Progenitor cell of endocrine pancreas (in vitro differentiated cells): ENCODE results near the genes ZNF626, ZNF430 and ZNF730.

- PRO-cap, result no peak
Measured at GRCh38 chr19:20284473-20284722, 117.4 kb downstream of the ZNF486 start.

DNA sequence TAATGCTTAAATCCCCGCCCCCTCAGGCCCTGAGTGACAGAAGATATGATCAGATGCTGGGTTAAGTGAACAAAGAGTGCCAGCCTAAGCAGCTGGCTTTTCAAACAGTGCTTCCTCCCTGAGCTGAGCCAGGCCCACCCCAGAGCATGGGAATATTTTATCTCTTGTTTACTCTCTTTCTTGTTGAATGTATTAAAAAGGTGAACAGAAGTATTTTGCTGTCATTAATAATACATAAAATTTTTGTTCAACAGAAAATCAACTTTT is 221 bp upstream of the ZNF737 start:
- PRO-cap, result no peak

GRCh38 chr19:20612625-20612817 is 46.9 kb upstream of the ZNF737 start:
- PRO-cap, result no peak

- PRO-cap, result bidirectional peak, plus-strand start at chr19:20661163, minus-strand start at chr19:20661240; bidirectional peak, plus-strand start at chr19:20661324, minus-strand start at chr19:20661571
Measured at GRCh38 chr19:20660931-20661957, at the start of gene ZNF626. TSS of gene ZNF626 (minus strand) at chr19:20661571.

DNA sequence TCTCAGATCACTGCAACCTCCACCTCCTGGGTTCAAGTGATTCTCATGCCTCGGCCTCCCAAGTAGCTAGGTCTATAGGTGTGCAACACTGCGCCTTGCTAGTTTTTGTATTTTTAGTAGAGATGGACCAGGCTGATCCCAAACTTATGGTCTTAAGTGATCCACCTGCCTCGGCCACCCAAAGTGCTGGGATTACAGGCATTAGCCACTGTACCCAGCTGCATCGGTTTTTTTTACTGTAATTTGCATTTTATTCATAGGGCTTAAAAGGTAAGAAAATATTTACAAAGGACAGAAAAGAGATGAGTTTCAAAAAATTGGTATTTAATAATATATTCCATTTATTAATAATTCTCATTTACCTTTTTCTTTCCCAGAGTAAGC is 6.2 kb upstream of the ZNF626 start:
- PRO-cap, result no peak

DNA sequence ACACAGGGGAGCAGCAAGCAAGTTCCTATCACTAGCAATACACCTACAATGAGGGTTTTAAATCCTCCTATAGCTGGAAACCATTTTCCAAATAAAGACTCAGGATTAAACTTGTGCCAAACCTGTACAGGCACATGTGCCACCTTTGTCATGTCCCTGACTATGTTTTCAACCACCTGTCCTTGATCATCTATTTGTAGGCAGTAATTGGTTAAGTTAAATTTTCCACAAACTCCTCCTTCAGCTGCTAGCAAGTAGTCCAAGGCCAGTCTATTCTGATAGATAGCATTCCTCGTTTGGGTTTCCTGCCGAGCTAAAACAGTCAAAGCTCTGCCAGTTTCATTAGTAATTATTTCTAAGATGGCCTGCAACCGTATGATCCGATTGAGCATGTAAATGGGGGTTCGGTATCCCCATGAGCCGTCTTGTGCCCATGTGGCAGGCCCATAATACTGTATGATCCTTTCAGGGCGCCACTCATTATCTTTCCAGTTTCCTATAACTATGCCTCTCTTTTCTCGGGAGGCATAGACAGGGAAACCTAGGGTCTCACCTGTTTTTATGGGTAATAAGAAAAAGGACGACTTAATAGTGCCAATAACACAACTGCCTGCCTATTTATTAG is 28.5 kb upstream of the ZNF66 start:
- PRO-cap, result no peak

DNA sequence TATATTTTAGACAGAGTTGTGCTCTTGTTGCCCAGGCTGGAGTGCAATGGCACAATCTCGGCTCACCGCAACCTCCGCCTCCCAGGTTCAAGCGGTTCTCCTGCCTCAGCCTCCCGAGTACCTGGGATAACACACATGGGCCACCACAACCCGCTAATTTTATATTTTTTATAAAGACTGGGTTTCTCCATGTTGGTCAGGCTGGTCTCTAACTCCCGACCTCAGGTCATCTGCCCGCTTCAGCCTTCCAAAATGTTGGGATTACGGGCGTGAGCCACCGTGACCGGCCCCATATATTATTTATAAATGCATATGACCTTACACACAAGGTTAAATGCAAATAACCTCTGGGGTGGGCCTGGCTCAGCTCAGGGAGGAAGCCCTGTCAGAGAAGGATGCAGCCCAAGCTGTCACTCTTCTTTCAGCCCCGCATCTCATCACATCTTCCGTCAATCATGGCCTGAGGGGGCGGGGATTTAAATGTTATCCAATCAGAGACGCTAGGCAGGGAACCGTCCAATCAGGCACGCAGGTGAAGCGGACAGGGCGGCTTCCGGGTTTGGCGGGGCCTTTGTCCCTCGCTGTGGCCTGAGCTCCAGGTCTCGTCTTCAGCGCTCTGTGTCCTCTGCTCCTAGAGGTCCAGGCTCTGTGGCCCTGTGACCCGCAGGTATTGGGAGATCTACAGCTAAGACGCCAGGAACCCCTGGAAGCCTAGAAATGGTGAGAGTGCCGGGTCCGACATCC is at the start of gene ZNF430:
Gene ZNF430 (plus strand): TSS at position 574 of the 744 bp plus-strand sequence.
- PRO-cap, result bidirectional peak, plus-strand start at position 574 of the sequence, minus-strand start at position 650 of the sequence

GRCh38 chr19:21593753-21594309 is 88.4 kb downstream of the ZNF429 start:
- PRO-cap, result no peak

- PRO-cap, result bidirectional peak, plus-strand start at chr19:21851801, minus-strand start at chr19:21851731; bidirectional peak, plus-strand start at chr19:21852215, minus-strand start at chr19:21852016
Measured at GRCh38 chr19:21851261-21852496, 15.7 kb upstream of the ZNF43 start.

DNA sequence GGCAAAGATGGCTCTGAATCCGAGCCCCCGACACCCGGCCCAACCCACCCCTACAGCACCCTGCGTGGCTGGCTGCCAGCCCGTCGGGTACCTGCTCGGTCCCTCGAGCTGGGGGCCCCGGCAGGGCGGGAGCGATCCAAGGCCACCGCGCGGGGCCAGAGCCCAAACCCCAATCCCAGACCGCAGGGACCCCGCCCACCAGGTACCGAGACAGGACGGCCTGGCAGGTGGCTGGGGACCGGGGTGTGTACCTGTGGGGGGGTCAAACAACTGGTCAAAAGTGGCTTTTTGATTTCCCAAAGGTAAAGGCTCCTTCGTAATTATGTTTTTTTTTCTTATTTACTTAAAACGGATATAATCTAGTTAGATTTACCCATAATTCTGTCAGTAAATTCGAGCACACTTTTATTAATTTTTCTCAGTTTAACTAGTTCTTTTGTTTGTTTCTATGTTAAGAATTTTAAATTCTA is 6.4 kb upstream of the ZNF98 start:
- PRO-cap, result no peak

GRCh38 chr19:22596093-22596541 is 38.0 kb upstream of the ZNF492 start:
- PRO-cap, result no peak

GRCh38 chr19:22694656-22694981 is 60.5 kb downstream of the ZNF492 start:
- PRO-cap, result no peak

DNA sequence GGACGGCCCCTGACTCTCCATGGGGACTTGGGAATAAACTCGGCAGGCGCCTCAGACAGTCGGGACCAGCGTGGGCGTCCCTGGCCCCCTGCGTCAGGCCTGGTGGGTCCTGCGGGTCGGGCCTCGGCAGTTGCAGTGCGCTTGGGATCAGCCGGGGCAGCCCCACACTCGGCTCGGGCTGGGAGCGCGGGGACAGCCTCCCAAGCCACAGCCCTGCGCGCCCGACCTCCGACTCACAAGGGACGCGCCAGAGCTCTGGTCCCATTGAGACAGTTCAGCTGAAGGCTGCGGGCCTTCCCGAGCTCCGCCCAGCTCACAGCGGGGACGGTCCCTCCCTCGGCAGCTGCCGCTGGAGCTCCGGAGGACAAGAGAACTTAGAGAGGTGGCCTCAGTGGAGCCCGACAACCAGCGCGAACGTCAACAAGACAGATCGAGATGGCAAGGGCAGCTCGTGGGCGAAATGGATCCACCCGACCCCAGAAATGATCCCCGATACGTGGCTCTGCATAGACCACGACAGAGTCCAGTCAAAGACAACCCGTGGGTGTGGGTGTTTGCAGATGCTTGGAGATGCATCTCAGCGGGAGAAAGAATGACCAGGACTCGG is 45.6 kb upstream of the ZNF730 start:
- PRO-cap, result no peak

DNA sequence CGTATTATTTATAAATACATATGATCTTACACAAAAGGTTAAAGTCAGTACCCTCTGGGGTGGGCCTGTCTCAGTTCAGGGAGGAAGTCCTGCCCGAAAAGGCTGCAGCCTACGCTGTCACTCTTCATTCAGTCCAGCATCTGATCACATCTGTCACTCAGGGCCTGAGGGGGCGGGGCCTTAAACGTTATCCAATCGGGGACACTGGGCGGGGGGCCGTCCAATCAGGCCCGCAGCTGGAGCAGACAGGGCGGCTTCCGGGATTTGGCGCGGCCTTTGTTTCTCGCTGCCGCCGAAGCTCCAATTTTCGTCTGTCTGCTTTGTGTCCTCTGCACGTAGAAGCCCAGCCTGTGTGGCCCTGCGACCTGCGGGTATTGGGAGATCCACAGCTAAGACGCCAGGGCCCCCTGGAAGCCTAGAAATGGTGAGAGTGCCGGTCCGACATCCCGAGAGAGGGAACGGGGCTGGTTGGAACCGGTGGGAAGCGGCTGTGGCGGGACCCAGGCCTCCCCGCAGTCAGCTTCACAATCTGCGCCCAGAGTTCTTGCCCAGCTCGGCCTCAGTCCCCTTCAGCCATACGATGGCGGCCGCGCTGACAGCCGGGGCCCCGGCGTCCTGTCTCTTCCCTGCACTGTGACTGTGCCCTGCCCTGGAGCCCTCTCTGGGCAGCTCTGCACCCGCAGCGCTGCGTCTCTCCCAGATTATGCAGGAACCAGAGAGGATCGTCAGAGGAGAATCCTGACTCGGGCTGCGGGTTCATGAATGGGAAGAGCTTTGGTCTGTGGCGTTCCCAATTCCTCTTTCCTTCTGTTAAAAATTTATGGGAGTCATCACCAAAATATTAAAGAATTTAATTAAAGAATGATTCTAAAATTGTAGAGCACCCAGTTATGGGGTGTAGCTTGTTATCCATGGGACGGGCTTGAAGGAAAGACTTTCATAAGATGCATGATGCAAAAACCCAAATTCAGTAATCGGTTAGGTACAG is at the start of gene ZNF730:
Gene ZNF730 (plus strand): TSS at position 273 of the 988 bp plus-strand sequence.
- PRO-cap, result unidirectional peak, plus-strand start at position 223 of the sequence; bidirectional peak, plus-strand start at position 303 of the sequence, minus-strand start at position 675 of the sequence

- PRO-cap, result no peak
Measured at GRCh38 chr19:23666065-23666629, 20.9 kb downstream of the ZNF675 start.

DNA sequence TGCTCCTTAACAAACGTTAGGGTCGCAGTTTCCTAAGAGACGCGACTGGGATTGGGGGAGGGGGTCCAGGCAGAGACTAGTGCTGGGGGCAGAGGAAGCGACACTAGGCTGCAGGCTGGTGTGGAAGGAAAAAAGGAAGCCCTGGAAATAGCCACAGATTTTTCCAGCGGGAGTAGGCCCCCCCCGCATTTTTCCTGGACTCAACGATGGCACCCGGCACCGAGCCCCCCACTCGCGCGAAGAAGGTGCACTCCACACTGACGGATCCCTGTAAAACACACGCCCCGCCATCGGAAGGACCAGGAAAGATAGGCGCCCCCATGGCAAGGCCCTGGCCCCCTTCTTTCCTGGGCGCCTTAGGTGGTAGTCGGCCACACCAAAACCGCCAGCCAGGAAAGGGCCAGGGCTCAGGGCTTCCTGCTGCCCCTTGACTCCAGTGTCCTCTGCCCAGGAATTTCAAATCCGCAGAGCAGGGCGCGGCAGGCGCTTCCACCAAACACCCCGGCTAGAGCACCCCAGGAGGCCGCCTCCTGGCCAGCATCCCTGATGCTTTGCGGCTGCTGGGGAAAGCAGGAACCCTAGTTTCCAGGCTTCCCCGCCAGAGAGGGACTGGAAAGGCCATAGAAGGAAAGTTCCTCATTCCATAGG is 57.4 kb downstream of the ZNF726 start:
- PRO-cap, result no peak

DNA sequence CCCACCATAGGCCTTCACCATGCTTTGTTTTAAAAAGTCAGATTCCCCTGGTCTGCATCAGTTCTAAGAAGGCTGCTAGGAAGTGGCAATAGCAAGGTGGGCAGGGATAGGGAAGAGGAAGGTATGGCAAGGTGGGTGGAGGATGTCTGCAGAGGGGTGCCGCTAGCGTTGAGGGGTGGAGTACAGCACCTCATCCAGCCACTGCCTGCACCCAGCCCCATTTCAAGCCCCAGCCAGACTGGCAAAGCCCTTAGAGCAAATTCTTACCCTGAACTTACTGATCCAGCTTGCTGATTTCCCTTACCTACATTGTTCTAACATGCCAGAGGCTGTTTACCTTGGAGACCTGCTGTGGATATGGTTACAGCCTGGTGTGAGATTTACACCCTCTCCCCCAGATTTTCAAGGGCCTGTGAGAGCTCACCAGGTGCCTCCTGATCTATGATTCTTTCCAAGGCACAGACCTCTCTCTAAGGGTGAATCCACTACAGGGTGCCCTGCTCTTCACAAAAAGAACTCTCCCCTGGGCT is 85.9 kb downstream of the ZNF726 start:
- PRO-cap, result no peak

- PRO-cap, result no peak
Measured at GRCh38 chr19:24002365-24002761, 84.6 kb upstream of the ZNF254 start.

GRCh38 chr19:24004356-24004622 is 82.7 kb upstream of the ZNF254 start:
- PRO-cap, result unidirectional peak, minus-strand start at chr19:24004507

DNA sequence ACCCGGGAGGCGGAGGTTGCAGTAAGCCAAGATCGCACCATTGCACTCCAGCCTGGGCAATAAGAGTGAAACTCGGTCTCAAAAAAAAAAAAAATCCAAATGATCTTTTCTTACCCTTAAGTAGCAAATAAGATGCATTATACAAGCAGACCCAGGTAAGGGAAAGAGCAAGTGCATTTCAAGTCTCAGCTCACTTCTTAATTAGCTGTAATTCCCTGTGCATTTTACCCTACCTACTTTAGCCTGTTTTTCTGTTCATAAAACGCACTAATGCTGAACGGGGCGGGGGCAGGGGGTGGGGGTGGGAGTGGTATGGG is 54.0 kb upstream of the ZNF254 start:
- PRO-cap, result no peak